PC-3 (cell line): ENCODE data around the gene TOP1.

DNA sequence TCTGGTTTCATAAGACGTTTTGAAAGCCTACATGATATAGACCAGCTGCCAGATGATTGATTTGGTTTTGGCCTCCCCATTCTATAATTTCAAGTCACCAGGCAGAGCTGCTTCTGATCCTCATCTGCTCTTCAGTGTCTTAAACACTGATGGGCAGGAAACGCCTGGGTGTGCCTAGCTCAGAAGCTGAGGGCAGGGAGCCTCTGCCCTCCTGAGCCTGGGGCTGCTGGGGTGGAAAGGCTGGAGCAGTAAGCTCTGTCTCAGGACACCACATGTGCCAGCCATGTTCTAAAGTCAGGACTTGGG, 24.6 kb downstream of the DHX35 start:
- RAMPAGE, long total RNA: no peak

DNA sequence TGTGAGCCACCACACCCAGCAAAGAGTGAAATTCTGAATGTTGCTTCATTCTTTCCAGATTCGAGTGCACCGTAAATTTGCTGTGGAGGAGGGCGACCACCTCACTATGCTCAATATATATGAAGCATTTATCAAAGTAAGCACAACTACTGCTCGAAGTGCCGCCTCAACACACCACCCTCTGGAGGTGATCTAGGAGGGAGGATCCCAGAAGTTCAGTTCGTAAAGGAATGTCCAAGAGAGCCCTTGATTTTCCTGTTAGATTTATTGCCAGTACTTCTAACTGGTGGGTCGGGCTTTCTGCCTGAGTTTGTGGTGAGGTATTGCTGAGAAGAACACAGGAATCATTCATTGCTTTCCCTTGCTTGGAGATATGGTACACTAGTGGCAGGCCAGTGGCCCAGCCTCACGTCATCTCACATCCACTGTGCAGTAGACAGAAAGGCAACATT, 61.5 kb downstream of the DHX35 start:
- RAMPAGE, long total RNA: no peak

DNA sequence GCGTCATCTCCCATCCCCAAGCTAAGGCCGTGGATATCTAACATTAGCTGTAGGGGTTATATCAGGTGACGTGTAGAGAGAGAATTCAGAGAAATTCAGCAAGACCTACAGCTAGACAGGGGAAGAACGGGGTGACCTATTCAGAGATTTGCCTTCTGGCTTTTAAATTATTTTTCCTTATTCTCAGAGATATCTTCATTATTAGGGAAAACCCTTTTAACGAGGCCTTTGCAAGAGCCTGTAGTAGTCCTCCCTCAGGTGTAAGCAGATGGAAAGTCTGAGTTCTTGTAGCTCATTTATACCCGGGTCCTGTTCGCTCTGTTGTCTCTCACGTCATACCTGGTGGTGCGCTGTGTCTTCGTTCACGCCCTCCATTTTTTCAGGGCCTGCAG, 75.0 kb downstream of the DHX35 start:
- RAMPAGE, long total RNA: no peak

DNA sequence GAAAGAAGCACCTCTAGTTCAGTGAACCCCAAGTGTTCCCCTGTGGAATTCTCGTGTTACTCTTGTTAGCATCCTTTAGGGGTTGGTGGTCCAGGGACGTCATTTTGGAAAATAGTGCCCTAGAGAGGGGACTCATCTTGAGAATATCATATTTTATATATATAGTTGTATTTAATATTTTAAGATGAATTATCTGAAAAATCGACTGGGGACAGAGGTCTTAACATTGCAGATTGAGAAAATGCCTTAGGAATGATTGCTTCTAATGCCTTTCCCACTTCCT, 337.8 kb downstream of the DHX35 start:
- RAMPAGE, long total RNA: no peak

DNA sequence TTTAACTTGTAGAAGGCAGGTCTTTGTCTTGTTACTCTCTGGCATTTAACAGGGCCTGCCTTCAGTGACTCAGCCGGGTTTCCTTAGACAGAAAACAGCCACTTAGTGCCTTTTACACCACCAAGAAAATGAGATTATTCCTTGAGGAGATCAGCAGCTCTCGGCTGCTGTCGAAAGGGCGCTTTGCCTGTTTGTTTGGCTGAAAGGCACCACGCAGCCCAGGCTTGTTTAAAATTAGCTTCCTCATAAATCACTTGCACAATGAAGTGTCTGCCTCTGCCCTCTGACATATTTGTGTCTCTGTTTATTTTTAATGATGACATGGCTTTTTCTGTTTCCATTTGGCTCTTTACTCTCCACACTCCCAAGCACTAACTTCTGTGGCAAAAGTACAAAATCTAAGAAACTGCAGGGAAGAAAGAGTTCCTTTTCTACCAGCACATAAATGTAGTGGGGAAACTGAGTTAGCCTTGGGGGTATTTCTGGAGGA, 702.5 kb downstream of the MAFB start:
- RAMPAGE, long total RNA: no peak

DNA sequence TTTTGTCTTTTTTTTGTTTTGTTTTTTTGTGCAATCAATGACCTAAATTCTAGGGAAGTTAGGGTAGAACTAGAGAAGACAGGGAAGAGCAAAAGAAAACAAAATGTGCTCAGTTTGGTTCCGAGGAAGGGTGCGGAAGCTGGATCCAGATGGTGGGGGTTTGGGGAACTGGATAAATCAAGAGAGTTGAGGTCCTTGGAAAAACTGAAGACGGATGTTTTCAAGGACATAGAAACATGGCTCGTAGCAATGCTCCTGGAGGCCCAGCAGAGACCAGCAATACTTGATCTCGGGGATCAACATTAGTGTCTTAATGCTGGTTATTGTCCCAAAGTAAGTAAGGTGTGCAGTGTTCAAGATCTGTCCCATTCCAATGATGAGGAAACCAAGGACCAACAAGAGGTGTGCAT, 224.0 kb downstream of the MAFB start:
- RAMPAGE, long total RNA: no peak

DNA sequence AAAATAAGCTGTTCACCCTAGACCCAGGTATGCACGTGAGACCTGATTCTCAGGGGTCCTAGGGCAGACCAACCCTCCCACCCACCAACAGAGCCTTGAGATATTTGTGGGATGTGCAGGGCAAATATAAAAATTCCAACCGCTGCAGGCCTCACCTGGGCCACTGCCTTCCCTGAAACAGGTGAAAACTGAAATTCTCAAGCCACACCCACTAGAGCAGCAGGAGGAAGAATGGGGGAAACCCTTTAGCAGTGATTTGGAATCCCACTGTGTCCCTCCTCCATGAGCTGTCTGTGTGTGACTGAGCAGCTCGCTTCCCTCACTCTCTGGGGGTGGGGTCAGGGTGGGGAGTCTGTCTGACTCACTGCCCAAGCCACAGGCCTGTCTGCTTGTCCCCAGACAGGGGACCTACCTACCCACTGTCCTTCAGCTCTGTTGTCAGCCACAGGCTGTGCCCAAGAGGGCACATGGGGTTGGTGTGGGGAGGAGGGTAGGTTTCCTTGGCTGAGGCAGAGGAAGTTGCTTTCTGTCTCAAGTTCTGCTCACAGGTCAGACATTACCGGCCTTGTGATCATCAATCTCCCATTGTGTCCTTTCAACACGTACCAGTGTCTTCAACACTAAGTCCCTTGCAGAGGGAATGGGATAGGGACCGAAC, 127.1 kb downstream of the MAFB start:
- RAMPAGE, long total RNA: no peak

GRCh38 chr20:40686995-40687313, 2.1 kb downstream of the MAFB start:
- RAMPAGE, long total RNA: no peak

GRCh38 chr20:41028177-41029233, at the start of gene TOP1:
TOP1 (plus strand) TSS chr20:41028822.
- RAMPAGE, long total RNA: start-site peak on the plus strand at chr20:41028787-41028898, 57 and 33 reads in 2 replicates

DNA sequence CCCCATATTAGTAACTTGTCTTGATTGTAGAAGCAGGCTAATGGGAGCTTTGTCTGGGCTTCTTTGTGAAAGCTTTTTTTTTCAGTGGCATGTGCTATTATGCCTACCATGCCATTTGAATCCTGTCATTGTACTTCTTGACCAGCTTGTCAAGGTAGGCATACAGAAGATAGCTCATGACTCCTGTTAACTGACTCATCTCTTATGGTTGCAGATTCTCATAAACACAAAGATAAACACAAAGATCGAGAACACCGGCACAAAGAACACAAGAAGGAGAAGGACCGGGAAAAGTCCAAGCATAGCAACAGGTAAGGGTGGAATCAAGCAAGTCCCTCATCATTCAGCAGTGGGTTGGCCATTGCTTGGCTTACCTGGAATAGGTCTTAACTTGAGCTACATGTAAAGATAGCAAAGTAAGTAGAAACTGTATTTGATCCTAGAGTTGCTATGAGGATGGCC, 32.6 kb downstream of the TOP1 start:
- RAMPAGE, long total RNA: no peak

DNA sequence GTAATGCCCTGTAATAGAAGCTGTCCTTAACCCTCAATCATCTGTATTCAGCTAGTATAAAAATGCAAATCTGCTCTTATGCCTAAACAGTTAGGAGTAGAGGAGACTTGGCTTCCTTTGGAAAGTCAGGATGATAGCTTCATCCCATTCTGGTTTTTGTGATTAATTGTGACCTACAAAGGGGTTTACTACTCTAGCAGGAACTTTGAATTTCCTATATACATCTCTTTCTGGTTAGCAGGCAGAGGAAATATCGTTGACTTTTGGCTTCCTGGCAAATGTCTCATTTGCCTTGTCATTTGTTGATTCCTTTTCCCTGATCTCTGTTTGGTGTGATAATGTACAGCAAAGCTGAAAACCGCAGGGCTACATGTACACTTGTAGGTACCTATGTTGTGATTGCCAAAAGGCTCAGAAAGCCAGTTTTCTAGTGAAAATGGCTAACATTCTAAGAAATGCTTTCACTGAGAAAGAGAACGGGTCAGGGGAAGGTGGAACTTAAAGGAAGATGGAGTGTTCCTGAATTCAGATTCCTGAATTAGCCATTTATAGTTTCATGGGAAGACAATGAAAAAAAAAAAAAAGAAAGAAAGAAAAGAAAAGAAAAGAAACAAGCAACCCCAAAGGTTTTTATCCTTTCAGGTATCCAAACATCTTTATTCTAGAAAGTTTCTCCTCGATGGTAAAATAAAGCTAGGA, 44.3 kb downstream of the TOP1 start:
- RAMPAGE, long total RNA: no peak

DNA sequence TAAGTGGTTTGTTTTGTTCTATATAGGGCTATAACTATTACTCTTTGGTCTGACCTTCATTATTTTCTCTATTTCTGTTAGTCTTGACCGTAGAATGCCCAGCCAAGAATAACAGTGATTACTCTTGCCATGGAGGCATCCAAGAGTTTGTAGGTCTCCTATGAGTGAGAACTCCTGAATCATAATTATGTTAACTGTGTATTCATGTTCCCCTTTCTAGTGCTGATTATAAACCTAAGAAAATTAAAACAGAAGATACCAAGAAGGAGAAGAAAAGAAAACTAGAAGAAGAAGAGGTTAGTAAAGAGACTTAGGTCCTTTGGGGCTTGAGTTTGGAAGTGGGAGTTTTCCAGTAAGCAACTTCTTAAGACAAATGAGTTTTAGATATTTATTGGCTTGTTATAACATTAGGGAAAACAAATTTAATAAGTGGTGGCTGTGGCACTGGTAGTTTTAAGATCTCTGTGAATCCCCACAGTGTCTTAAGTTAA, 52.4 kb downstream of the TOP1 start:
- RAMPAGE, long total RNA: no peak

DNA sequence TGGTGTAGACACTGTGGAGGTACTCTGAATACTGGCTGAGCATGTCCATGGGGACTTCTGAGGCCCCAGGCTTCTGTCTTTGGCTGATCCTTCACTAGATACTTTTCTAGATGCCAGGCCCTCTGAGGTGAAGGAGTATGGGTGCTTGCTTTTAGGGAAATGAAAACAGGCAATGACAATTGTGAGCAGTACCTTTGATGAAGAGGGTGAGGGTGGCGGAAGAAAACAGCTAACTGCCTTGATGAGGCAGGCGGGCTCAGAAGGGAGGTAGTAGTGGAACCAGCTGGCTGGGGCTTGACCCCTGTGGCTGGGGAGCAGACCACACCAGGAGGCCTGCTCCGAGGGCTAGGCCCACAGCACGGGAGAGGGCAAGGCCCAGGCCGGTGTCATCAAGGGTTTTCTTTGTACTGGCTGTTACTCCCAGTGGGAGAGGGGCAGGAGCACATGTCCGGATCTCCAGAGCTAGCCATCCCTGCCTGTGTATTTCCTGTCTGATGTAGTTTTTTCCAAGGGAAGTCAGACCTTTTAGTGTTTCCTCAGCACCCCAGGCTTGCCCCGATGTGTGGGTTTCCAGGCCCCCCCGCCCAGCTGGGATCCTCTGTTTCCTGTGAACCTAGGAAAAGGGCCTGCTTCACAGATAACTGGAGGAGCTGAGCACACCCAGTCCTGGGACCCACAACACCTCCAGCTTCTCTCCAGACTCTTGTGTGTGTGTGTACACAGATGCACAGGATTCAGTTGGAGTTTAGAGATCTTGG, 4.0 kb downstream of the PLCG1 start:
- RAMPAGE, long total RNA: no peak

DNA sequence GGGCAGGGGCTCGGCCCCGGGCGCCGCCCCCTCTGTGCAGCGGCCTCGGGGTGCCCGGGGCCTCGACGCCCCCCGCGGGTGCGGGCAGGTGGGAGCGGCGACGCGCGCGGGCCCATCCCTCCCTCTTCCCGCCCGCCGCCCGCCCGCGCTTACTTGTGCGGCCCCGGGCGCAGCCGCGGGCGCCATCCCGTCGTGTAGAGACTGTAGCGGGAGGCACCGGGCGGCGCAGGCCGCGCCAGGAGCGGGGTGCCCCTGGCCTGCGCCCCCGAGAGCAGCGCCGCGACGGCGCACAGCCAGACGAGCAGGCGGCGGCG, 346 bp downstream of the EMILIN3 start:
- RAMPAGE, long total RNA: no peak

- RAMPAGE, long total RNA: no peak
Measured at GRCh38 chr20:41420698-41421555, 54.3 kb upstream of the EMILIN3 start.

GRCh38 chr20:41621180-41621445, 2.9 kb upstream of the CHD6 start:
- RAMPAGE, long total RNA: no peak

DNA sequence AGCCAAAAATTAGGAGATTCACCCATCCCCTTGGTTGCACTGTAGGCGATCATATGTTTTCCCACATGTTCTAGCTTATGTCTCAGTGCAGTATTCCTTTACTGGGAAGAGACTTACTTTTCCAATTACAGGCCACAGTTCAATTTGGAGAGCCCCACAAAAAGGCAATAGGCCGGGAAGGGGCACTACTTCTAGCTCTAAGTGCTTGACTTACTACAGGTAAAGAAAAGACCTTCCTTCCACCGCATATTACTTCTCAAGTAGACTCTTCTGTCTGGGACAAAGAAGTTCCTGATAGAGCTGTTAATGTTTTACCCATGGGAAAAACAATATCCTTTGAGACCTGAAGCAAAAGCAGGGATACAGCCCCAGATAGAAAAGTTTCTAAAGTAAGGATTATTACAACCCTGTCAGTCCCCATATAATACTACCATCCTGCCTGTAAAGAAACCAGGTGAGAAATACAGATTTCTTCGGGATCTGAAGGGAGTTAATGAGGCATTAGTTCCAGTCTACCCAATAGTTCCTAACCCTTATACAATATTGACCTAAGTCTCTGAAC, 70.1 kb upstream of the CHD6 start:
- RAMPAGE, long total RNA: no peak

DNA sequence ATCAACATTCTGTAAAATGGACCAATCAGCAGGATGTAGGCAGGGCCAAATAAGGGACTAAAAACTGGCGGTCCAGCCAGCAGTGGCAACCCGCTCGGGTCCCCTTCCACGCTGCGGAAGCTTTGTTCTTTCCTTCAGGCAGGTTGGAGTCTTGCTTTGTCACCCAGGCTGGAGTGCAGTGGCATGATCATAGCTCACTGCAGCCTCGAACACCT, 1.4 kb upstream of the SRSF6 start:
- RAMPAGE, long total RNA: no peak

DNA sequence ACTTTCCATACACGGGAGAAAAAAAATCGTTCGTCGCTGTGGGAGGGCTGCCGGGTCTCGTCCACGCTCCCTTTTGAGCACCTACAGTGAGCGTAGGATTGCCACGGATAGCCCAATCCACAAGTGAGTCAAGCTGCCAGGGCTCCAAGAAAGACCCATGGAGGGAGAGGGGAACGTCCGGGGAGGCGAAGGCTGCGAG, 662 bp upstream of the SRSF6 start:
- RAMPAGE, long total RNA: no peak

DNA sequence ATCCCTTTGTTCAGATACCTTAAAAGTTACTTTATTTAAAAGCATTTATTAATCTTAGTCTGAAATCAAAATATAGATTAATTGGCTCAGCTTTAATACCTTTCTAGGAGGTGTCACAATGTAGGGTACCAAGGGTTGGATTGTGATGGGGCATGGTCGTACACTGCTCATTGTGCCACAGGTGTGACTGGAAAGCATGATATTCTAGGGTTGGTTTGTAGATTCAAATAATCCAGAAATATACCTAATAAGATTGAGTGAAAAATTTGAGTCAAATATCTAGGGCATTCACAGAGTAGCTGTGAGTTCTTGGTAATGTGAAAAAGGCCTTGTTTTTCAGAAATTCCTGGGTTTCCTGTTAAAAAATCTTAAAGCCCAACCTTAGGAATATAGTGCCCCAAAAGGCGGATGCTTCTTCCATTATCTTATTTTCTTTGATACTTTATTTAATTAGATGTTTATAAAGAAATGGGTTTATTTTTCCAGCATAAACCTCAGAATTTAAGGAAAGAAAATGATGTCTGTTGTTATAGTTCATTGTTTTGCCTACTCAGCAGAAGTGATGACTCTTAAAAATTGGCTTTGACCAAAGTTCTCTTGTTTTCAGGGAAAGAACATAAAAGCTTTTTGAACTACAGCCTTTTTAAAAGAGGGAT, 4.8 kb downstream of the SRSF6 start:
- RAMPAGE, long total RNA: no peak